Melanocyte of skin (primary cell): ENCODE measurements around a stretch of chr3.

DNA sequence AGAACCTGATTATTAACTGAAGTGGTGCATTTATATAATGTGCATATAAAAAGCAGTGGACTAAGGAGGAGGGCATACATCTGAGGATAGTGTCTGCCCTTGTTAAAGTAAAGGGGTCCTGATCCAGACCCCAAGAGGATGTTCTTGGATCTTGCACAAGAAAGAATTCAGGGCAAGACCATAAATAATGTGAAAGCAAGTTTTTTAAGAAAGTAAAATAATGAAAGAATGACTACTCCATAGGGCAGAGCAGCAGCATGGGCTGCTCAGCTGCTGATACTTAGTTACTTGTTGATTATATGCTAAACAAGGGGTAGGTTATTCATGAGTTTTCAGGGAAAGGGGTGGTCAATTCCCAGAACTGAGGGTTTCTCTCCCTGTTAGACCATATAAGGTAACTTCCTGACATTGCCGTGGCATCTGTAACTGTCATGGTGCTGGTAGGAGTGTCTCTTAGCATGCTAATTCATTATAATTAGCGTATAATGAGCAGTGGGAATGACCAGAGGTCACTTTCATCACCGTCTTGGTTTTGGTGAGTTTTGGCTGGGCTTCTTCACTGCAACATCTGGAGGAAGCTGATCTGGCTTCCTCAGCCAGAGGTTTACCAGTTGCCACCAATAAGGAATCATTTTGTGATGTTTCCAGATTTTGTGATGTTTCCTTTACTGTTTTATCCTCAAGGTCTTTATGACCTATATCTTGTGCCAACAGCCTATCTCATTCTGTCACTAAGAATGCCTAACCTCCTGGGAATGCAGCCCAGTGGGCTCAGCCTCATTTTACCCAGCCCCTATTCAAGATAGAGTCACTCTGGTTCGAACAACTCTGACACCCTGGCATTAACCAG is 121.8 kb upstream of the CHL1 start:
- CAGE, long polyA plus RNA, 2 experiments = no peak in any of the 2 experiments

- CAGE, long polyA plus RNA, 2 experiments = no peak in any of the 2 experiments
Measured at GRCh38 chr3:264562-265073, 68.1 kb downstream of the CHL1 start.

- CAGE, long polyA plus RNA, 2 experiments = no peak in any of the 2 experiments
Measured at GRCh38 chr3:297459-297985, 101.0 kb downstream of the CHL1 start.

GRCh38 chr3:2222080-2222641 is 123.5 kb downstream of the CNTN4 start:
- CAGE, long polyA plus RNA, 2 experiments = no peak in any of the 2 experiments

- CAGE, long polyA plus RNA, 2 experiments = no peak in any of the 2 experiments
Measured at GRCh38 chr3:3128852-3129408, 2.2 kb downstream of the TRNT1 start.

- CAGE, long polyA plus RNA, 2 experiments = no peak in any of the 2 experiments
Measured at GRCh38 chr3:4340975-4341419, 37.8 kb downstream of the SETMAR start.

DNA sequence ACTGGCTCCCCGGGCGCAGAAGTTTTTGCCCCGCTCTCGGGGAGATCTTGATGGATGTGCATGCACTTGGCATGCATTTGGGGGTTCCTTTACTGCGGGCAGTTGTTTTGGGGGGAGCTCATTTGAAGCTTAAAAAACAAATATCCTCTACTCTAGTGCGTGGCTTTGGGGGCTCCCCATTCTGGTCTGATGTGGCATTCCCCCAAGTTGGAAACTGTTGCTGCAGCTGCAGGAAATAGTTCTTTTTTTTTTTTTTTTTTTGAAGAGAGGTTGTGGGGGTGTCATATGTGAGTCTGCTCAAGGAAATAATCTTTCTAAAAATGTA is 459 bp downstream of the ITPR1 start:
- CAGE, long polyA plus RNA, 2 experiments = no peak in any of the 2 experiments

- CAGE, long polyA plus RNA, 2 experiments = no peak in any of the 2 experiments
Measured at GRCh38 chr3:4716634-4717321, 223.6 kb downstream of the ITPR1 start.

GRCh38 chr3:4755648-4756149 is 223.5 kb upstream of the BHLHE40 start:
- CAGE, long polyA plus RNA, 2 experiments = no peak in any of the 2 experiments

DNA sequence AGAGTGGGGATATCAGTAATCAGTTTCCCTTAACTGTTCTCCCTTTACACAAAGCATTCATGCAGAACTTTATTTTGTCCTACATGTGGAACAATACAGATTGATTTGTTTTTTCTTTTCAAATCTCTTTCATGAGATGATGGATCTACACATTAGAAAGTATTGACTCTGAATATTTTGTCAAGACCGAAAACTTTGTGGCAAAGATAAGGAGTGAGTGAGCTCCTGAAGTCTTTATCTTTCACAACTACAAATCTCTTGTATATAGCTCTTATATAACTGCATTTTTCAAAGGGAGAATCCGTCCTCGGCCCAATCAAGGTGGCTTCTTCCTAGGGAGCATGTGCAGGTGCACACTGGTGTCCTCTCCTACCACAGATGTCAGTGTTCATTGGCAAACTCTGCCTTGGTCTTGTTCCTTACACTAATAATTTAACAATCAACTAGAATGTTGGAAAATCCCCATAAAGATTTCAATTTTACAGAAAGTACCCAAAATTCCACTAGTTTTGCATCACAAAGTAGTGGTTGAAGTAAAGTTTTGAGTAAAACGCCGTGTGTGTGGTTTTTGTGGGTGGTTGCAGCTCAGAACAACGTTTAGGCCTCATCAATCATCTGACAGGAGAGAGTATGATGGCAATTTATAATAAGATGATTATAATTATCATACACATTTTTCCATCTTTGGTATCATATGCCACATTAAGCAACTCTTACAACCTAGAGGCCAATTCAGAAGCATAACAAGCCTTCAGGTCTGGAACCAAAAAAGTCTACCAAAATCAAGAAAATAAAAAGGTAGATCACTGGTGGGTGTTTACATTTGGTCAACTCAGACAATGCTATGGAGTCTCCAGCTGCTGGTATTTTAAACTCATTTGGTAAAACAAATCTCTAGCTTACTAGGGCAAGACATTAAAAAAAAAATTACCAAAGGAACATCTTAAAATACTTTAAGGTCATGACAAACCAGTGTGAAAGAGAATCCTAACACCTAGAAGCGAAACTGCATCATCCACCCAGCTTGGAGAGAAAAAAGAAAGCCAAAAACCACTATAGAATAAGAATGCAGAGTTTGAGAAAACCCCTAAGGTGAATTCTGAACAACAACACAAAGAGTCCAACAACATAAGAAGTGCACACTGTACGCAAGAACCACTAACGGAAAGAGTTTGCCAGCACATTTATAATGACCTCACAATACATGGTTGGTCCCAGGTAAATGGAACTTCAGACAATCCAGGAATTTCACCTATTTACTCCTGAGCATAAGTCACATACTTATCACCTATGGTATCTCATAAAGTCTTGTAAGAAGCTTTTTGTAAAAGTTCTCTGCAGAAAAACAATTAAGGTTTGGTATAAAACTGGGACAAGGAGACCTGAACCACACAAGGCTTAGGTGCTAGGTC is 128.8 kb upstream of the BHLHE40 start:
- CAGE, long polyA plus RNA, 2 experiments = no peak in any of the 2 experiments

GRCh38 chr3:4950383-4950582 is 29.0 kb upstream of the BHLHE40 start:
- CAGE, long polyA plus RNA, 2 experiments = no peak in any of the 2 experiments

DNA sequence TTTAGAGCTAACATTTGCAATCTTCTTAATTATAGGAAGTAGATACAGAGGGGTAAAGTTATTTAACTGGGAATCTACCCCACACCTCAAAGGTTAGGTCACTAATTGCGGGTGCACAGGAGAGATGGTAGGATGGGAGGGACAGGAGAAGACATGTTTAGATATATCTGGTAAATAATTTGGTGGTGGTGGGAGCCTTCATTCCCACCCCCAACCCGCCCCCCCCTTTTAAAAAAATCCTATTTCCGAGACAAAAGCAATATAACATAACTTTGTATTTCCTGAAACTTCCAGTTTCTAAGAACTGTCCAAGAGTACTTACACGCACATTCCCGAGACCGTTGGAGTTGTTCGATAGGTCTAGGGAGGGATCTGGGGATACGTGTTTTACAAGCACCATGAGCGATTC is 870 bp upstream of the EDEM1 start:
- CAGE, long polyA plus RNA, 2 experiments = no peak in any of the 2 experiments

GRCh38 chr3:5188958-5189219 is 1.4 kb downstream of the EDEM1 start:
- CAGE, long polyA plus RNA, 2 experiments = no peak in any of the 2 experiments

- CAGE, long polyA plus RNA, 2 experiments = no peak in any of the 2 experiments
Measured at GRCh38 chr3:5202848-5203273, 15.4 kb downstream of the EDEM1 start.

GRCh38 chr3:5214898-5215380 is 27.4 kb downstream of the EDEM1 start:
- CAGE, long polyA plus RNA, 2 experiments = no peak in any of the 2 experiments

GRCh38 chr3:5699810-5700207 is 512.3 kb downstream of the EDEM1 start:
- CAGE, long polyA plus RNA, 2 experiments = no peak in any of the 2 experiments

DNA sequence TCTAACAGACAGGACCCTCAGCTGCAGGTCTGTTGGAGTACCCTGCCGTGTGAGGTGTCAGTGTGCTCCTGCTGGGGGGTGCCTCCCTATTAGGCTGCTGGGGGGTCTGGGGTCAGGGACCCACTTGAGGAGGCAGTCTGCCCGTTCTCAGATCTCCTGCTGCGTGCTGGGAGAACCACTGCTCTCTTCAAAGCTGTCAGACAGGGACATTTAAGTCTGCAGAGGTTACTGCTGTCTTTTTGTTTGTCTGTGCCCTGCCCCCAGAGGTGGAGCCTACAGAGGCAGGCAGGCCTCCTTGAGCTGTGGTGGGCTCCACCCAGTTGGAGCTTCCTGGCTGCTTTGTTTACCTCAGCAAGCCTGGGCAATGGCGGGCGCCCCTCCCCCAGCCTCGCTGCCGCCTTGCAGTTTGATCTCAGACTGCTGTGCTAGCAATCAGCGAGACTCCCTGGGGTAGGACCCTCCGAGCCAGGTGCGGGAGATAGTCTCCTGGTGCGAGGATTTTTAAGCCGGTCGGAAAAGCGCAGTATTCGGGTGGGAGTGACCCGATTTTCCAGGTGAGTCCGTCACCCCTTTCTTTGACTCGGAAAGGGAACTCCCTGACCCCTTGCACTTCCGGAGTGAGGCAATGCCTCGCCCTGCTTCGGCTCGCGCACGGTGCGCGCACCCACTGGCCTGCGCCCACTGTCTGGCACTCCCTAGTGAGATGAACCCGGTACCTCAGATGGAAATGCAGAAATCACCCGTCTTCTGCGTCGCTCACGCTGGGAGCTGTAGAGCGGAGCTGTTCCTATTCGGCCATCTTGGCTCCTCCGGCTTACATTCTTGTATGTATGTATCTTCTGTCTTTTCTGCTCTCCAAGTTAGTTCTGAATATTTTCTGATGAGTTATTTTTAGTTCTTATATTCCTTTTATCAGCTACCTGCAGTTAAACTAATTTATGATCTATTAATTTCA is 370.5 kb upstream of the GRM7 start:
- CAGE, long polyA plus RNA, 2 experiments = no peak in any of the 2 experiments

DNA sequence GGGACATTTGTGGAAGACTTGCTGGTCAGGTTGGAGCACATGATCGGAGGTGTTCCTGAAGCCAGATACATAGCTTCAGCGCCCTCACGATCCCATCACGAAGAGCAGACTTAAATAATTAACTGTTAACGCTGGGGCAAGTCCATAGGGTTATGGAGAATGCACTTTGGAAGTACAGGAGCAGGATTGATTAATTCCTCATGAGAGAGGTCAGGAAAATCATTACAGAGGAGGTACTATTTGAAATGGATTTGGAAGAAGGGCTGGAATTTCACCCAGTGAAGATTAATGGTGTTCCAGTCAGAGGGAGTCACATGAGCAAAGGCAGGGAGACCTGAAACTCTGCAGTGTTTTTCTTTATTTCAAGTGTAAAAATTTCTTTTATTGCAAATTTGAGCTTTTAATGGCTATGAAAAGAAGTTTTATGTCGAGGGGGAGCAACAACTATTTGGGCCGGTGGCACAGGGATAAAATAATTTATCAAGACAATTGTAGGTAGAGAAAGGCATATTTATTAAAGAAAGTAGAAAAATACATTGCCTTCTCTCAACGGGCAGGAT is 329.7 kb upstream of the GRM7 start:
- CAGE, long polyA plus RNA, 2 experiments = no peak in any of the 2 experiments

DNA sequence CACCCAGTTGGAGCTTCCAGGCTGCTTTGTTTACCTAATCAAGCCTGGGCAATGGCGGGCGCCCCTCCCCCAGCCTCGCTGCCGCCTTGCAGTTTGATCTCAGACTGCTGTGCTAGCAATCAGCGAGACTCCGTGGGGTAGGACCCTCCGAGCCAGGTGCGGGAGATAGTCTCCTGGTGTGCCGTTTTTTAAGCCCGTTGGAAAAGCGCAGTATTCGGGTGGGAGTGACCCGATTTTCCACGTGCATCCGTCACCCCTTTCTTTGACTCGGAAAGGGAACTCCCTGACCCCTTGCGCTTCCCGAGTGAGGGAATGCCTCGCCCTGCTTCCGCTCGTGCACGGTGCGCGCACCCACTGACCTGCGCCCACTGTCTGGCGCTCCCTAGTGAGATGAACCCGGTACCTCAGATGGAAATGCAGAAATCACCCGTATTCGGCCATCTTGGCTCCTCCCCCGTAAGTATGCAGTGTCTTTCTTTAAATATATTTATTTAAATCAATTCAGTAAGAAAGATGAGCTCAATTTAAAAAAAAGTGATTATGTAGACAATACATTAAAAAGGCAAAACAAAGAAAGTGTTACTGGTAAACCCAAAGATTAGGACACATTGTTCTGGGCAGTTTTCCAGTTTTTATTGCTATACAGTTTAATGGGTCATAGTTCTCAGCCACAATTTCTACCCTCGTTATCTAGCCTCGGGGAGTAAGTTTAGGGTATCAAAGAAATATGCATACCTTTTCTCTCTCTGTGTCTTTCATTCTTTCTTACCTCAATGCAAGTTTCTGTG is 91.1 kb upstream of the GRM7 start:
- CAGE, long polyA plus RNA, 2 experiments = no peak in any of the 2 experiments

GRCh38 chr3:7205894-7206476 is 345.1 kb downstream of the GRM7 start:
- CAGE, long polyA plus RNA, 2 experiments = no peak in any of the 2 experiments